Airway epithelial cell (primary cell): ENCODE data around the genes USP25 and CXADR.

- RAMPAGE, long total RNA: no peak
These were observed at the start of gene USP25 for GRCh38 chr21:15729890-15730815. Gene USP25 (plus strand): TSS chr21:15729982.

GRCh38 chr21:15731216-15731641, 1.4 kb downstream of the USP25 start:
- RAMPAGE, long total RNA: no peak

DNA sequence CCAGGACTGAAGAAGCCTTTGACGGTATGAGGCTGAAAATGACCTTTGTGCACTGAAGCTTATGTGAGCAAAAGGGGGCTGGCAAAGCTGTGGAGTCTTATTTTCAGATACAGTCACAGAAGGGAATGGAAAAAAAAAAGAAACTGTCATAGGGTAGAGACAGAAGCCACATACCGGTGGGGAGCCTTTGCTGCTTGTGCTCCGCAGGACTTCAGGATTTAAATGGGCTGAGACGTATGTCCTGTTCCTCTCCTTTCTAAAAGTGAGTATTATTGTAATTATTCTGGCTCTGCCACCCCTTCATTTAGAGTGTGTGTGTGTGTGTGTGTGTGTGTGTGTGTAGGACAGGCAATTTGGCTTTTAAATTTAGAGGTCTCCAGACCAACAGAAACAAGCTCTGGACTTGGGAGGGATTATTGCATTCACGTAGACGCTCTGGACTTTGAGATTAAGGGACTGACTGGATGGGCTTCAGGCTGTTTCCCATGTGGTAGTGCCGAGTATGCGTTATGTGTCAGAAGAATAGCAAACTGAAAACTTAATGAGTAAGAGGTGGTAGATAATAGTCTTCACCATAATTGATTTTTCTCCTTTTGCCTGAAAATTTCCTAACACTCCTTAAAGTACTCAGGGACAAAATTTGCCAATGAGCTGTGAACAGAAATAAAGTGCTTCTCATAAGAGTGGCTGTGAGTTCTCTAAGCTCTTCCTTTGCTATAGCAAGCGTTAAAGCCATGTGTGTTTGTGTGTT, 281.9 kb downstream of the USP25 start:
- RAMPAGE, long total RNA: no peak

DNA sequence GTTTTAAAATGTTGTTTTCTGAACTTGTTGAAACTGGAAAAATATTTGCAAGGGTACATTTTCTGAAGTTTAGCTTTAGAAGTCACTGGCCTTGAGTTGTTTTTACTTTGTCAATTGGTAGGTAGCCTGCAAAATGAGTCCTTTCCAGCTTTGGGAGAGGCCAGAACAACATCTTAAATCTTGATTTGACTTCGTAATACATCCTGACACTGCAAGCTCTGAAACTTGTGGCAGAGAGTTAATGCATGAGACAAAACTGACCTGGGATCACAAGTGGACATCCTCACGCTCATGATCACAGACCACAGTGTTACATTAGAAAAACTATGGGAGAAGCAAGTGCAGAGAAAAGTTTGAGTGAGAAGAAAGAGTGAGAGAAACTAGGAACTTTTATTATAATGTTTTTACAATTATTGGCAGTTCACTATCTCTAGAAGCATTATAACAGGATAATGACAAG, 550.9 kb downstream of the USP25 start:
- RAMPAGE, long total RNA: no peak

DNA sequence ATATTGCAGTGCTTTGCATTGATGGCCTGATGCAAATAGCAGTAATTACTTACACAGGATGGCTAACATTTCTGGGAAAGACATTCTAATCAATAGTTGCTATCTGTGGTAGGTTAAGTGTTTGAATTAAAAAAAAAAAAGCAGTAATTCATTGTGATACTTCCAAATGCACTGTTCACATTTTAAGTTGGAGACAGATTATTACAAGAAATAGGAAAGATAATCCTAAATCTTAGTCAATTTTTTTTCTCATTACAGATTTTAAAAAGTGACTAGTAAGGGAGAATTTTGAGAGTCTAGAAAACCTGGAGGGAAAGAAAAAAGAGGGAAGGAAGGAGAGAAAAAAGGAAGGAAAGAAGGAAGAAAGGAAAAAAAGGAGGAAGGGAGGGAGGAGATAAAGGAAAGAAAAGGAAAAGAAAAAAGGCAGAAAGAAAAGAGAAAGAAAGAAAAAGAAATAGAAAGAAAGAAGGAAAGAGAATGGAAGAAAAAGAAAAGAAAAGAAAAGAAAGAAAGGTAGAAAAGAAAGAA, 677.5 kb downstream of the USP25 start:
- RAMPAGE, long total RNA: no peak

- RAMPAGE, long total RNA: no peak
These were observed 694.6 kb downstream of the USP25 start for GRCh38 chr21:16424229-16425027.

DNA sequence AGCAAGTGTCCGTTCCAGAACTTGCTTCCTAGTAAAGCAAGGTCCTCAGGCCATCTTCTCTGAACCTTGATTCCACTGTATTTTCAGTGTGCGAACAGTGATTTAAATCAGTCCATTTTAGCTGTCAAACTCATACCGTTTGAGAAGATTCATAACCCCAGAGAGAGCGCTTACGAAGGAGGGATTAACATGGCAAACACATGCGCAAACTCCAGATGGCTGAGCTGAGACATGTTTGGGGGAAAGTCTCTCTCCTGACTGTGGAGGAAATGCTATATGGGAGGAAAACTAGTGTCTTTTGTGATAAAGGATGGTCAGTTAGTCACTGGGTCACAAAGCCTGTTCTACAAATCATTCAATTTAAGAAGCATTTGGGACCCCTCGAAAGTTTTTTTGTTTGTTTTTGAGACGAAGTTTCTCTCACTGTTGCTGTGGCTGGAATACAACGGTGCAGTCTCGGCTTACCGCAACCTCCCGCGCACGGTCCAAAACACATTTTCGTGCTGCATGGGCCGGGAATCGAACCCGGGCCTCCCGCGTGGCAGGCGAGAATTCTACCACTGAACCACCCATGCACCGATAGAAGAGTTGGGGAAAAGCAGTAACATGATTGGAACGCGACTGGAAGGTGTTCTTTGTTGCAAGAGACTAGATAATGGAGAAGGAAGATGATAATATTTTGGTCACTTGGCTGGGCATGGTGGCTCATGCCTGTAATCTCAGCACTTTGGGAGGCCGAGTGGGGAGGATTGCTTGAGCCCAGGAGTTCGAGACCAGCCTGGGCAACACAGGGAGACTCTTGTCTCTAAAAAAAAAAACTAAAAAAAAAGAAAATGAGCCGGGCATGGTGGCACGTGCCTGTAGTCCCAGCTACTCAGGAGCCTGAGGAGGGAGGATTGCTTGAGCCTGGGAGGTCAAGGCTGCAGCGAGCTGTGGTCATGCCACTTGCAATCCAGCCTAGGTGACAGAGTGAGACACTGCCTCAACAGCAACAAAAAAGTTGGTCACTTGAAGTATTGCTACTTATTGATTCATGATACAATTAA, 58.2 kb upstream of the CXADR start:
- RAMPAGE, long total RNA: no peak

- RAMPAGE, long total RNA: no peak
These were observed 51.8 kb upstream of the CXADR start for GRCh38 chr21:17460952-17461443.

- RAMPAGE, long total RNA: no peak
These were observed 1.9 kb upstream of the CXADR start for GRCh38 chr21:17510847-17511418.

DNA sequence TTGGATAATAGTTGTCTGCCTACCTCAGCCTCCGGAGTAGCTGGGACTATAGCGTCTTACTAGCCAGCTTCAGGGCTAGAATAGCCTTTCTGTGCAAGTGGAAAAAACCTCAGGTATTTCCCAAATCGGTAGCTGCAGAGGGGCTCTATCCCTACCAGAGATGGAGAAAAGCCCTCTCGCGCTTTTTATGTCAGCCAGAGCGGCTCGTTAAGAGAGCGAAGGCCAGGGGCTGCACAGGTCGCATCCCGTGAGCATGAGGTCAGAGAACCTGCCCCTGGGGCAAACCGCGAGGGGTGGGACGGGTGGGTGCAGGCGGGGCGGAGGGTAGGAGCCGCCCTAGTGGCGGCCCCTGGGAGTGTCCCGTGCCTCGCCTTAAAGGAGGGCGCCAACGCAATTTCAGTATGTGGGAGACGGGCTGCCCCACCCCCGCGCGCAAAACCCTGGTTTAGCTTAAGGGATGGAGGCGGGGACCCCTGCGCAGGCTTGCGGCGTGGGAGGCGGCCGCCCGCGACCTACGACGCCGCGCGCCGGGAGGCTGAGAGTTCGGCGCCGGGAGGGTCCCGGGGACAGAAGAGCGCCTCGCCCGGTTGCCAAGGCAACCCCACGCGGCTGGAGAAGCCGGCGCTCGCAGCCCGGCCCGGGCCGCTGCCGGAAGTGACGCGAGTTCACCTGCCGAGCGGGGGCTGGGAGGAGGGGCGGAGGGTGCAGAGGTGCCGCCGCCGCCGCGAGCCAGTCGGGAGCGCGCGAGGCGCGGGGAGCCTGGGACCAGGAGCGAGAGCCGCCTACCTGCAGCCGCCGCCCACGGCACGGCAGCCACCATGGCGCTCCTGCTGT, at the start of gene CXADR:
CXADR (plus strand) TSS at position 732 of the 834 bp plus-strand sequence.
- RAMPAGE, long total RNA: no peak

DNA sequence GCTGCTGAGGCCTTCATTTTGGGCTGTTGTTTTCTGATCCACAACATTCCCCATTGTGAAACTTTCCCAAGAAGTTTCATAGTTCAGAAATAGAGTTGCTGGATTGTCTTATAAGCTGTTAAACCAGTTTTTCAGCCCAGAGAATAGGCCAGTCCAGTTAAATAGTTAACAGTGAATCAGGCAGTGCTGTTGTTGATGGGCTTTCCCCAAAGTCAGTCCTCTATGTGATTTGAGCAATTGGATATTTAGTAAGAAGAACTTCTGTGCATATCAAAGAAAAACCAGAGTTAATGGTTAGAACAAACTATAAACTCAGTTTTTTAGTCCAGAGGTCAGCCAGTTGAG, 76.9 kb downstream of the C21orf91 start:
- RAMPAGE, long total RNA: no peak

DNA sequence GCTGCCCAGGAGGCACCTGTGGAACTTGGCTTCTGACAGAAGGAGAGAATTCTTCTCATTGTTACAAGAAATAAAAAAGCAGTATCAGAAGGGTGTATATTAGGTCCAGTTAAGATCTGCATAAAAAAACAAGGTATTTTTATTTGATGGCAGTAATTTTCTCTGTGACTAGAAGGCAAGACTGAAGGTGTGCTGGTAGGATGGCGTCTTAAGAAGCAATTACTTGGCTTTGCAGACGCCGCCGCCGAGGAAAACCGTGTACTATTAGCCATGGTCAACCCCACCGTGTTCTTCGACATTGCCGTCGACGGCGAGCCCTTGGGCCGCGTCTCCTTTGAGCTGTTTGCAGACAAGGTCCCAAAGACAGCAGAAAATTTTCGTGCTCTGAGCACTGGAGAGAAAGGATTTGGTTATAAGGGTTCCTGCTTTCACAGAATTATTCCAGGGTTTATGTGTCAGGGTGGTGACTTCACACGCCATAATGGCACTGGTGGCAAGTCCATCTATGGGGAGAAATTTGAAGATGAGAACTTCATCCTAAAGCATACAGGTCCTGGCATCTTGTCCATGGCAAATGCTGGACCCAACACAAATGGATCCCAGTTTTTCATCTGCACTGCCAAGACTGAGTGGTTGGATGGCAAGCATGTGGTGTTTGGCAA, 454.1 kb upstream of the TMPRSS15 start:
- RAMPAGE, long total RNA: start-site peak on the plus strand centred at position 229 of the sequence, 7 bp wide, 21 and 14 reads in 2 replicates

DNA sequence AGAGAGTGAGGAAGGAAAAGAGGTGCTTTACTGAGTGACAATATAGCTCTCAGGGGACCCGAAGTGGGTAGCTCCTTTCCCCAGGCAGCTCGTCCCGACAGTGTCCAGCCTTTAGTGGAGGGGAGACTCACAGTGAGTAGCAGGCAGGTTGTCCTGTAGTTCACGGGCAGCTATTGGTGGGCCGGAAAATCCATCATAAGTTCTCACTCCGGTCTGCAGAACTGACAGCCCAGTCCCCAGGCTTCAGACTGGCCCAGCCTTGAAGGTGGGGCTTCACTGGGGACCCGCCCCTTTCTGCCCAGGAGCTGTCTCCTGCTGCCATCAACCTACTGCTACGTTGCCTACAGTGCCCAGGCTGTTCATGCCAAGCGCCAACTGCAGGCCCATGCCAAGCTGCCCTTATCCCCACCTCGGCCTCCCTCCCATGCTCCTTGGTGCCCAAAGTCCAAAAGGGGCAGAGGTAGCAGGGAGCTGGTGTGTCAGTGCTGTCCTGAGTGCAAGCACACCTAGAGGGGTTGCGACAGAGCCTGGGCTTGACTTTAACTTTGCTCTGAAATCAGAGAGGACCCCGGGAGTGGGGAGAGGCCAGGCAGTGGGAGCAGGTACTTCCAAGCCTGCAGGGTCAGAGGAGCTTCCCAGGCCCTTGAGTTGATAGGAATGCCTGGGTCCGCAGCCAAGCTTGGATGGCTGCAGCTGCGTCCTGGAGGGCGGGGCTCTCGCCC, 1144.4 kb upstream of the NCAM2 start:
- RAMPAGE, long total RNA: no peak

GRCh38 chr21:21200657-21201632, 202.7 kb downstream of the NCAM2 start:
- RAMPAGE, long total RNA: no peak

GRCh38 chr21:21258651-21258906, 260.4 kb downstream of the NCAM2 start:
- RAMPAGE, long total RNA: no peak

GRCh38 chr21:22062182-22062816, 1064.1 kb downstream of the NCAM2 start:
- RAMPAGE, long total RNA: no peak

GRCh38 chr21:23886835-23887269, 1720.4 kb downstream of the MRPL39 start:
- RAMPAGE, long total RNA: no peak

DNA sequence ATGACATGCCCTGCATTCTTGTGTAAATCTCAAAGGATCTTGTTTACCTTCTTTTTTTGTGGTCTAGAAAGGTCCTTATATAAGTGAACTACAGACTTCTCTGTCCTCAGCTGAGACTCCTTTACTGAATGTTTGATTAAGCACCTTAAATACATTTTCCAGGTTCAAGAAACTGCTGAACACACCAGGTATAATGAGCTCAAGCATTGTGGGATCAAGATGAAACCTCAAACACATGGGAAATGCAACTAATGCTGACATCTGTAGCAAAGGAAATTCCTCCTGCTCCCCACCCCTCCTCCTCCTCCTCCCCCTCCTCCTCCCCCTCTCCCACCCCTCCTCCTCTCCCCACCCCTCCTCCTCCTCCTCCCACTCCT, 234.0 kb downstream of the MRPL39 start:
- RAMPAGE, long total RNA: no peak

- RAMPAGE, long total RNA: no peak
These were observed 39.1 kb downstream of the MRPL39 start for GRCh38 chr21:25568105-25568695.

GRCh38 chr21:25687672-25688150, 47.0 kb downstream of the ATP5PF start:
- RAMPAGE, long total RNA: no peak